ENCODE measurements around the gene NKIRAS1.

DNA sequence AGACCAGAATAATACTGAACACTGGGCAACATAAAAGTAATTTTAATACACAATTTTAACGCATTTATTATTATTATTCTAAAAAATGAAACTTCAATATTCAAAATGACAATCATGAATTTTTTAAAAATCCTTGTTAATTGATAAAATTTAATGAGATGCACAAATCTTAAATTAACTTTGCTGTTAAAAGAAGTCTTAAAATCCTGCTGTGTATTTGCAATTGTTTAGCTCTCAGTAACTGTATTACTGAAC lies 63.2 kb downstream of the TBC1D5 start:
- RRBS: no CpG with 5 or more reads among the region's 1 CpG

DNA sequence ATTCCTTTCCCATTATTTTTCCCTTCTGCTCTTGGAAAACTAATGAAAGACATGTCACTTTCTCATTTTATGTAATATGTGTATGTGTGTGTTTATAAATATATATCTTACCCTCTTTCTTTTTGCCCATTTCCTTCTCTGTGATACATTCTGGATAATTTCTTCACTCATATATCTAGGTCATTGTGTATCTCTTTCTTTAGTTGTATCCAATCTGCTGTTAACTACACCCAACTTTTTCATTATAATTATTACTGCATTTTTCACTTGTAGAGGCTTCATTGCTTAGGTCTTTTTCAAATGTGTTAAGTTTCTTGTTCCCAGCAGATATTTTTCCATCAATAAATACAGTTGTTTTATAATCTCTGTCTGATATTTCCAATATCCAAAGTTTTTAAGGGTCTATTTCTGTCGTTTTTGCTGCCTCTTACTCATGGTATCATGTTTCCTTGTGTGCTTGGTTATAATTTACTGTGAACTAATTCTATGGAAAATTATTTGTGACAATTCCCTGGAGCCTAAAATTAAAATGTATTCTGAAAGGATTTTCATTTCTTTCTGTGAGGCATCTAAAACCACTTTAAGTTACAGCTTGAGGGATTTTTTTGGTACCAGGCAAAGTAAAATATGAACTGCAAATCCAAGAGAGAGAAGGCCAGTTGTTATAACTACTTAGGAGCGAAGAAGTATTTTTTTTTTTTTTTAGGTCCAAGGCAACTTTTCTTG lies 17.6 kb downstream of the TBC1D5 start:
- RRBS: no CpG with 5 or more reads among the region's 2 CpGs

- RRBS: no CpG with 5 or more reads among the region's 2 CpGs
Observed at GRCh38 chr3:17749847-17750363, 7.5 kb upstream of the TBC1D5 start.

- RRBS: no CpG with 5 or more reads among the region's 4 CpGs
Observed at GRCh38 chr3:18366254-18366988, 58.7 kb downstream of the SATB1 start.

DNA sequence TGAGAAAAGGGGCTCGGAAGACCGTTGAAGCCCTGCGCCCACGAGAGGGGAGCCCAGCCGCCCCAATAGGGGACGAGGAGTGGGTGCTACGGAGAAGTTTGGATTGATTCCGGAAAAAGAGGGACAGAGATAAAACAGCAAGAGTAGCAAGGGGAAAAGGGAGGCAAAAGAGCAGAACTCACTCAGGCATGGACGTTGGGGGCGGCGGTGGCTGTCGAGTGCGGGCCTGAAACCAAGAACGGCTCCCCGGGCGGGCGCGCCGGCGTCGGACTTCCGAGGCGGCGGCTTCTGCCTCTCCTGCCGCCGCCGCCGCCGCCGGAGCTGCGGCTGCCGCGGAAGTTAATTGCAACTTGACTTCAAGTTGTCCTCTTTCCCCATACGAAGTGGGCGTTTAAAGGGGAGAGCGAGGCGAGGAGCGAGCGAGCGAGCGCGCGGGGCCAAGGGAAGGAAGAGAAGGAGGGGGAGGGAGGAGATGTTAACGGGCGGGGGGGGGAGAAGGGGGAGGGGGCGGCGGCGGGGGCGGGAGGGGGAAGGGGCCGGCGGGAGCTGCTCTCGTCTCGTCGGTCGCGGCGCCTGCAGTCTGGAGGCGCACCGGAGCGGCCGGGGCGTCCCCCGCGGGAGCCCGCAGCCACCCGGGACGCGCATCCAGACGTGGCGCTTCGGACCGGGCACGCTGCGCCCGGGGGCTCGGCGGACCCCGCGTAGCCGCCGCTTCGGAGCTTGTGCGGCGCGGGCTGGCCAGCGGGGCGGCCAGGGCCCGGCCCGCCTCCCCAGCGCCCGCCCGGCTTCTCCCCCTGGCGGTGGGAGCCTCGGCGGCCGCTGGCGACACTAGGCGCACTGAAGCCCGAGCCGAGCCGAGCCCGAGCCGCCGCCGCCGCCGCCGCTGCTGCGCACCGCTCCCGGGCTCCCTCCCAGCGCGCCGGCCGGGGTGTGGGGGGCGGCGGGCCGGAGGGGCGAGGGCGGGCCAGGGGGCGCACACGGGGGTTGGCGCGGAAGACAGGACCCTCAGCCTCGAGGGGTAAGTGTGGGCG lies 19.6 kb upstream of the SATB1 start:
- RRBS: 3% methylated on average over 45 of the region's 126 CpGs

GRCh38 chr3:18445456-18445999 lies 20.4 kb upstream of the SATB1 start:
- RRBS: no CpG with 5 or more reads among the region's 27 CpGs

DNA sequence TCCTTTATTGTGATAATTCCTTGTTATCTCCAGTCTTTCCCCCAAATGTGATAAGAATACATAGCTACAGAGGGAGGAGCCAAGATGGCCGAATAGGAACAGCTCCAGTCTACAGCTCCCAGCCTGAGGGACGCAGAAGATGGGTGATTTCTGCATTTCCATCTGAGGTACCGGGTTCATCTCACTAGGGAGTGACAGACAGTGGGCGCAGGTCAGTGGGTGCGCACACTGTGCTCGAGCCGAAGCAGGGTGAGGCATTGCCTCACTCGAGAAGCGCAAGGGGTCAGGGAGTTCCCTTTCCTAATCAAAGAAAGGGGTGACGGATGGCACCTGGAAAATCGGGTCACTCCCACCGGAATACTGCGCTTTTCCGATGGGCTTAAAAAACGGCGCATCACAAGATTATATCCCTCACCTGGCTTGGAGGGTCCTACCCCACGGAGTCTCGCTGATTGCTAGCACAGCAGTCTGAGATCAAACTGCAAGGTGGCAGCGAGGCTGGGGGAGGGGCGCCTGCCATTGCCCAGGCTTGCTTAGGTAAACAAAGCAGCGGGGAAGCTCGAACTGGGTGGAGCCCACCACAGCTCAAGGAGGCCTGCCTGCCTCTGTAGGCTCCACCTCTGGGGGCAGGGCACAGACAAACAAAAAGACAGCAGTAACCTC lies 91.0 kb upstream of the SATB1 start:
- RRBS: no CpG with 5 or more reads among the region's 22 CpGs

GRCh38 chr3:18963559-18964037 lies 184.7 kb upstream of the KCNH8 start:
- RRBS: no CpG with 5 or more reads among the region's 18 CpGs

DNA sequence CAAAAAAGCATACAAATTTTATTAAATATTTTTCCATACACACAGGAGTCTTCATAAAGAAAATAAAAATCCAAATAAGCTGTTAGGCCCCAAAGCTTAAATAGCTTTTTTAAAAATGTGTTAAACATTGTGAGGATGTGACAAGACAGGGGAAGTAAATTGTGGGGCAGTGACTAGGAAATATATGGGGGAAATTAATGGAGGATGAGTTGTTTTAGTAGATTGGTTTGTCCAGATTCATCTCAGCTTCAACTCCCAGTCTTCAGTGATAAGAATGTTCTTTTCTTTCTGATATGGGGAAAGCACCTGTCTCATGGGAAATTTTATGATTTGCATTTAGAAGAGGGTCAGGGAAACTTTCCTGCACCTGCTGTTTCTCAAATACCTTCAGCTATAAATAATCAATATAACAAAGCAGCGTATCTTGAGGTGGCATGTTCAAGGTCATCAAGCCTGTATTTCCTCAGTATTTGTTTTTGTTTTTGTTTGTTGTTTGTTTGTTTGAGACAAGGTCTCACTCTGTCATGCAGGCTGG lies 213.9 kb downstream of the KCNH8 start:
- RRBS: no CpG with 5 or more reads among the region's 1 CpG

GRCh38 chr3:20122315-20122867 lies 63.6 kb downstream of the SGO1 start:
- RRBS: no CpG with 5 or more reads among the region's 5 CpGs

DNA sequence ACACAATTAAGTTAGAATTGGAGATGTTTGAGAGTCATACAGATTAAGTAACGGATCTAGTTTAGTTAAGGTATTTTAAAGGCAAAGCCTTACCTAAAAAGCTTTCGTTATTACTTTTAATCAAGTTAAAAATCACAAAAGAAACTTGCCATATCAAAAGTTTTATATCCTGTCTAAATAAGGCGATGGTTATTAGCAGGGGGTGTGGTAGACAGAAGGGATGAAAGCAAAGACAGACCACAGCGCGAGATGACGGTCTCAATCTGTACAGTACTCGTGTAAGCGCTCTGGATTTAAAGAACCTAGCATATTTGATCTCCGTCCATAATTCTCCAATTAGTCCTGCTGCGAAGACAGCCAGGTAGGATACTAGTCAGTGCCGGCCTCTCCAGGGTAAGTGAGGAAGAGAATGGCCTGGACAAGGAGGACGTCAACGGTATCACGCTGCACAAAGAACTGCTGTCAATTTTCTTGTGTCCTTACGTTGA lies 743 bp downstream of the SGO1 start:
- RRBS: no CpG with 5 or more reads among the region's 15 CpGs

DNA sequence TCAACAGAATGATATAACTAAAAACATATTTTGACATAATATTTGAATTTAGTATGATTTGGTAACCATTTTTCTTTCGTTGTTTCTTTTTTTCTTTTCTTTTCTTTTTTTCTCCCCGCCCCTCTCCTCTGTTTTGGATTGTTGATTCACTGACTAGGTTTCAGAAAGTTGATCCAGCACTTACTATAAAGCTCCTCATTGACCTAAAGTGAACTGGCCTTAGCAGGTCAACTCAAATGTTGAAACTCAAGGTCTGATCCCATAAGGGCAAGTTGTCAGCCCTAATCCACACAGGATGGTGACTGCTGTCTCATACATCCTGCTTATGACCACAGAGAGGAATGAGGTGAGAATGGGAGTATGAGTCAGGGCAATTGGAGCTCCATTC lies 78.9 kb downstream of the ZNF385D start:
- RRBS: no CpG with 5 or more reads among the region's 2 CpGs

DNA sequence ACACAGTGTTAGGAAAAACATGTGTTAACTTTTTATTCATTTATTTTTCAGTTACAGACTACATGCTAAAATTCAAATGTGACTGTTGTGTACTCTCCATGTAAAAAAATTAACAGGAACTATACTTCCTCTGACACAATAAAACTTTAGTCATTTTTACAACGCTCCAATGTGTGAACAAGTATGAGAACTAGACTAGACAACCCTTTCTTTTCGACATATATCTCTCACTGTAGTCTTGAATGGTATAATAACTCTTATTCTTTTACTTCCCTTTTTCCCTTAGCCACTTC lies 587.7 kb upstream of the UBE2E2 start:
- RRBS: no CpG with 5 or more reads among the region's 2 CpGs

DNA sequence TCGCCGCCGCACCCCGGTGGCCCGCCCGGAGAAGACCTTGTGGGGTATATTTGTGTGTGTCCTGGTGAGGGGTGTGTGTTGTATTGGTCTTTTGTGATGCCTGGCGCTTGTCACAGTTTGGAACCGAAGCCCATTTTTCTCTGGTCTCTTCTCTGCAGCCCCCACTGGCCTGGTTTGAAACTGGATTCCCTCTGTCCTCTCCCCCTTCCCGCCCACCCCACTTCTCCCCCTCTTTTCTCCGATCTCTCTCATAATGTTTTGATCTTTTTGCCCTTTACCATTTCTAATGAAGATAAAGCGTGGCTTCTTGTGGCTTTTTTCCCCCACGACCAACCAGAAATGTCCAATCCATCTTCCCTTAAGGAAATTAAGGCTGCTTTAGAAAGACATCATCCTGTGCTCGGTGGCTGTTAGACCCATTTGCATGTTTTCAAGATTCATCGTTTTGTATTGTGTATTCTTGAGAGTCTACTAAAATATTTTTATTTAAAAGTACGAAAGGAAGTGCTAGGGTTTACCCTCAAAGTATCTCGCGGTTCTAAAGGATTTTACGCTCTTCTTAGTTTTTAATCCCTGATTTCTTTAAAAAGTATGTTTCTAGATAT lies 905 bp downstream of the UBE2E2 start:
- RRBS: no CpG with 5 or more reads among the region's 18 CpGs

DNA sequence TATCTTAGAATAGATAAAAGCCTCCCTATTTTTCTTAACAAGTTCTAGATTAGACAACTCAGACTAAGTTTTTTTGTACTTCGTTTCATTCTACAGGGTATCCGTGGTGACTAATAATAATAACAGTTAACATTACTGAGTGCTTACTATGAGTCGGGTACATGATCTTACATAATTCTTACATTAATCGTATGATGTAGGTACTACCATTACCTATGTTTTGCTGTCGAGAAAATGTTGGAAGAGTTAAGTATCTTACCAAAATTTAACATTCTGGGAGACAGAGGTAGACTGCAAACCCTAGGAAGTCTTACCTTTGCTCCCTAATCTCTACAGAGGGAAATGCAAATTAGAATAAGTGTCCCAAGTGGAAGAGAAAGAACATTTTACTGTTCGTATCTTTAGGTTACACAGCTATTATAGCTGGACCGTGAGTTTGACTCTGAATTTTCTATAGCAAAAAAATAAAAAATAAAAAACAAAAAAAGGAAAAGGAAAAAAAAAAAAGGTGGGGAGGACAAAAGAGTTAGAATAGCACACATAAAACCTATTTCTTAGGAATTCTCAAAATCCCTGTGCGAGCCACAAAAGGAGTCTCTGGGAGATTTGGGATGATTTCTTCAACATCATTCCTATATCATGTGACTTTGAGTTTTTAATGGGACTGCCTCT lies 60.9 kb downstream of the UBE2E2 start:
- RRBS: no CpG with 5 or more reads among the region's 8 CpGs

GRCh38 chr3:23685738-23686250 lies 120.0 kb upstream of the UBE2E1 start:
- RRBS: no CpG with 5 or more reads among the region's 5 CpGs

GRCh38 chr3:23810234-23811292 lies 4.8 kb downstream of the UBE2E1 start:
- RRBS: 1% methylated on average over 48 of the region's 83 CpGs

DNA sequence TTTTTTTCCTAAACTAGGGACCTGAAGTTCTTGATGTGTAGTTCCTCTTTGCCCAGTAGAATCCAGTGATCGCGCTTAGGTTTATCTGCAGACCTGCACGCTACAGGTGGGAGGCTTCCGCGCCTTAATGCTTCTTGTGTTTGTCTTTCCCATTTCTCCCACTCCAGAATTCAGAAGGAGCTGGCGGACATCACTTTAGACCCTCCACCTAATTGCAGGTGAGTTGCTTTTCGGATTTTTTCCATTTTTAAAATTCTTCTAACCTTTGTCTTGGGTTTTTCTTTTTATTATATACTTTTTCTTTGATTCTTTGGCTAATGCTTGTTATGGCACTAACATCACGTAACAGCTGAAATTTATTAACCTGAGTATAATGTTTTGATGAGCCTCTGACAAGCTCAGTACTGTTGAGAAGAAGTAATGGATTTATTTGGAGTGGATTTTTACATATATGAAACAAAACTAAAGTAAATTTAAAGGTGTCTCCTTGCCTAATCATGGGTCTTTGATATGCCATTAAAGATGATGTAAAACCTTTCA lies 5.6 kb downstream of the UBE2E1 start:
- RRBS: no CpG with 5 or more reads among the region's 8 CpGs

DNA sequence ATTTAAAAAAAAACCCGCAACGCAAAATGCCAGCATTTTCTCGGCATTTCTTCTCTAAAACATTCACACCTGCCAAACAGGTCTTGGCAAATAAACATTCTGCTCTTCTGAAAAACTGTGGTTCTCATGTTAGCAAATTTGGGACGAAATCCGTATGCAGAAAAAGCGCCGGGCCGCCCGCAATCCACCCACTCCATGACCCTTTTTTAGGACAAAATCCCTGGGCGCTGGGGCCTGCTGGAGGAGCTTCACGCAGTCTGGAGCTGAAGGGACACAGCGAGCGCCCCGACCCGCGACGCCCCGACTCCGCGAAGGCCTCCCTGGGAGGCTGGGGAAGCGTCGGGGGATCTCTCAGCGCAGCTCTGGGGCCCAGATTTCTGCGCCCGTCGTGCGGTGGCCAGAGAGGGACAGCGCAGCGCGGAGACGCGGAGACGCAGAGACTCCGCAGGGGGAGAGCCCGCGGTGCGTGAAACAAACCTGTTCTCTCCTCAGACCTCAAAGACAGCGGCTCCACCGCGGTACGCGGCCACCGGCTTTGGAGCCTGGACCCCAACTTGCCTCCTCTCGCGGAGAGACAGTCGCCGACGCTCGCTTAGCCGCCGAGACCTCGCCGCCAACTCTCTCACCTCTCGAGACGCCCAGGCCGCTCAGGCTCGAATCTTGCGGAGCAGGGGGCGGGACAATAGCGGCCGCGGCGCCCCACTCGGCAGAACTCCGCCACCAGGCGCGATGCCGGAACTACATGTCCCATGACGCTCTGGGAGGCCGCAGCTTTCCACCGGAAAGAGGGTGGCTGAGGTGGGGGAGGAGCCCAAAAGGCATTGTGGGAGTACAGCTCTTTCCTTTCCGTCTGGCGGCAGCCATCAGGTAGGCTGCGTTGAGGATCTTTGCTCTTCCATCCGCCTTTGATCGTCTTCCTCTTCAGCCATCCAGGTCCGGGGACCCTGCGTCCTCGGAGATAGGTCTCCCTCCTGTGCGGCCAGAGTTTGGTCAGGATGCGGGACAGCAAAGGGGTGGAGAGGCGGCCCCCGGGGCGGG lies at the start of gene NKIRAS1:
Gene NKIRAS1, minus strand, starts transcription at position 684 of the 1,038 bp plus-strand sequence.
- RRBS: under 1% methylated on average over 10 of the region's 84 CpGs

GRCh38 chr3:23945498-23945716 lies 321 bp downstream of the NR1D2 start:
- RRBS: 2% methylated on average over 9 of the region's 28 CpGs